Psoas muscle (tissue), 2 donors: ENCODE data around the gene ZFAND2A.

DNA sequence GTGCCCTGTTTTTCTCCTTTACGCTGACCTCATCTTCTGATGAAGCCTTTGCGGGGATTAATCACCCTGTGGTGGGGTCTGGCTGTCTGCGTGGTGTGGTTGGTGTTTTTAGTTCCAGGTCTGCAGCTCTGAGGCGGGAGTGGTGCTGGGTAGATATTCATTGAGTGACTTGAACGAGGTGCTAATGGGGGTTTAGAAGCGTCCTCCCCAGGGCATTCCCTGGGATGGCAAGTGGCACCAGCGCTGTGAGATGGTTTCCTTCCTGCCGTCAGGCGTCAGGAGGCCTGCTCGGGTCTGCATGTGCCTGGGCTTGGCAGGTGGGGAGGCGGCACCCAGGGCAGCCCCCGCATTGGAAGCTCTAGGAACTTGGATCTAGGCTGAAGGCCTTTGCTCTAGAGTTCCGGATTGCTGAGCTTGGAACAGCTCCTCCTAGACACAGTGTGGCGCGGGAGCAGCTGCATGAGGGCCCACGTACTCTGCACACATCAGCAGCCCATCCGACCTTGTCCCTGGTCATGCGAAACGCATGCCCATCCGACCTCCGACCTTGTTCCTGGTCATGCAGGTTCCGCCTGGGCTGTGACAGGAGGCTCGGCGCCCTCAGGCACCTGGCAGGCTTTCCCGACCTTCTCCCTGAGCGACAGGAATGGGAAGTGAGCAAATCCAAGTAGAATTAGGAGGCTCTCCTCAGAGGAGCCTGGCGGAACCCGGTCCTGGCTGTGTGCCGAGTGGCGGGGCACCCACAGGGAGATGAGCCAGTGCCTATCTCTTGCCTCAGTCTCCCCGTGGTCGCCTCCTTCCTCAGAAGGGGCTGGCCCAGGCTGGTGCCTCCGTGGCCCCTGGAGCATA, 11.7 kb downstream of the GET4 start:
- PRO-cap, 2 experiments: no peak in any of the 2 experiments

DNA sequence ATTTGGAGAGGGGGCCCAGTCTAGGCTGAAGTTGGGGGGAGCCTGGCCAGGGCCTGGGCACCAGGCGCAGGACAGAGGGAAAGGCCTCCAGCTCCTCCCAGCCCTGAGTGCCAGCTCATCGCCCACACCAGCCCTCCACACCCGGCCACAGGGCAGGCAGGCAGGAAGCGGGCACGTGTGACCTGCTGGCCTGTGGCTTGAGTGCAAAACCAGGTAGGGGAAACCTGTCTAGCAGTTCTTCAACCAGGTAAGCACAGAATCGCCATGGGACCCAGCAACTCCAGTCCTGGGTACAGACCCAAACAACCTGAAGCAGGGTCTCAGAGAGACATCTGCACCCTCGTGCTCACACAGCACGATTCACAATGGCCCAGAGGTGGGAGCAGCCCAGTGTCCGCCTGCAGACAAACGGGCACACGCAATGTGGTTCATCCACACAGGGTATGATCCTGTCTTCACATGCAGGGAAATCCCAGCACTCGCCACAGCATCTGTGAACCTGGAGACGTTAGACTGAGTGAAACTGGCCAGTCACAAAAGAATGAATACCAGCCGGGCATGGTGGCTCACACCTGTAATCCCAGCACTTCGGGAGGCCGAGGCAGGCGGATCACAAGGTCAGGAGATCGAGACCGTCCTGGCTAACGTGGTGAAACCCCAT, 4.7 kb downstream of the ADAP1 start:
- PRO-cap, 2 experiments: no peak in any of the 2 experiments

DNA sequence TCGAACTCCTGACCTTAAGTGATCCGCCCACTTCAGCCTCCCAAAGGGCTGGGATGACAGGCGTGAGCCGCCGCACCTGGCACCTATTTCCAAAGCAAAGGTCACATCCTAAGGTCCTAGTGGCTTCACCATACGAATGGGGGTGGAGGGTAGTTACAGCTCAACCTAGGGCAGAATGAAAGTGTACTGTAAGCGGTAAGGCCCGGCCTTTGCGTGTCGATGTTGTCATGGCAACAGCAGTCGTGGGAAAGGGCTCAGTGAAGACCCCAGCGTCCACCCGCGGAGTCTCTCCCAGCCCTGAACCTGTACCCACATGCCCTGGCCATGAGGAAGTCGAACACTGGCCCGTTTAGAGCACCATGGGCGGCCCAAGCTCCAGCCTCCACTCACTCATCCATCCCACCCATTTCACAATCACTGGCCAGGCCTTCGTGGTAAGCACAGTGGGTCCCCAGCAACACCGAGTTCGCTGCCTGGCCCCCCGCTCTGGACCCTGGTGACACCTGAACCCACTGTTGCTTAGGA, 1.7 kb upstream of the COX19 start:
- PRO-cap, 2 experiments: no peak in any of the 2 experiments

GRCh38 chr7:1159877-1161226, at the start of gene ZFAND2A:
Gene ZFAND2A, minus strand, starts transcription at chr7:1160196.
- PRO-cap, 2 experiments: peak in 2 of 2 experiments; most common plus-strand start chr7:1160467 (in 2); most common minus-strand start chr7:1160196 (in 2)

GRCh38 chr7:1176131-1176880, 16.3 kb upstream of the ZFAND2A start:
- PRO-cap, 2 experiments: no peak in any of the 2 experiments

GRCh38 chr7:1298913-1299182, 66.2 kb downstream of the UNCX start:
- PRO-cap, 2 experiments: no peak in any of the 2 experiments

GRCh38 chr7:1321179-1321821, 88.6 kb downstream of the UNCX start:
- PRO-cap, 2 experiments: no peak in any of the 2 experiments

- PRO-cap, 2 experiments: peak in 2 of 2 experiments; most common plus-strand start chr7:1513546 (in 2); most common minus-strand start chr7:1513371 (in 2)
Measured at GRCh38 chr7:1513268-1513720, 9.1 kb upstream of the INTS1 start.

DNA sequence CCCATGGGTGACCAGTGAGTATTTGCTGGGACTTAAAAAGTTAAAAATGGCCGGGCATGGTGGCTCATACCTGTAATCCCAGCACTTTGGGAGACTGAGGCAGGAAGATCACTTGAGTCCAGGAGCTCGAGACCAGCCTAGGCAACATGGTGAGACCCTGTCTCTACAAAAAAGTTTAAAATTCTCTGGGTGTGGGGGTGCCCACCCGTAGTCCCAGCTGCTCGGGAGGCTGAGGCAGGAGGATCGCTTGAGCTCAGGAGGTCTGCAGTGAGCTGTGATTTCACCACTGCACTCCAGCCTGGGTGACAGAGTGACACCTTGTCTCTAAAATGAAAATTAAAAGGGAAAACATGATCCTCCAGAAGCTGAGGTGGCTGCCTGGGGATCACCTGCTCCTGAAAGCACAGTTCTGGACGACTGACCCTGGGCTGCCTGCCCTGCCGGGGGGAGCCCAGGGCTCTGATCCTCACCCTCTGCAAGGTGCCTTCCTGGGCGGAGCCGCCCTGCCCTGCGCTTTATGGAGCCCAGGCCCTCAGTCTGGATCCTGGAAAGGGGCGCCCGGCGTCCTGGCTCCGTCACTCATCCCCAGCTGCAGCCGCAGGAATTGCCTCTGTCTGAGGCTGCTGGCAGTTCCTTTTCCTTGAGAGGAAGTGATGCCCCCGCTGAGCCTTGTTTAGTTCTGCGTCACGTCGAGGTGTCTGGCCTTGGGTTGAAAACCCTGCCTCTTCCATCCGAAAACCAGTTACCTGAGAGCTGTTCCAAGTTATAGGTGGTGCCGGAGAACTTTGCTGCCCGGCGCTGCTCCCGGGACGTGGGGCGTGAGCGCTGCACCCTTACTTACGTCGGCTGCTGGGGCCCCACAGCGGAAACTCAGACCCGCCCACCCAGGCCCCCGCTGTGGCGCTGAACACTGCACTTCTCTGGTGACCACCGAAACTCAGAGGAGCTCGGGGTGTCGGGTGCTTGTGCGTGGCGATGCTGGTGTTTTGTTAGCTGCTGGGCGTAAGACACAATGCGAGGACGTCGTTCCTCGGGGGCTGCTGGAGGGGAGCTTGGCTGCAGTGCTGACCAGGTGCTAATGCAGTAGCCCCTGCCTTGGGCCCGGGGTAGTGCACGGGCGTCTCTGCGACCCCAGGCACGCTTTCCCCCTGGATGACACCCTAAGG, 5.2 kb downstream of the MAFK start:
- PRO-cap, 2 experiments: no peak in any of the 2 experiments

- PRO-cap, 2 experiments: no peak in any of the 2 experiments
Measured at GRCh38 chr7:1545415-1546275, 10.4 kb downstream of the TMEM184A start.

- PRO-cap, 2 experiments: no peak in any of the 2 experiments
Measured at GRCh38 chr7:1567910-1568363, 1.9 kb downstream of the PSMG3 start.

DNA sequence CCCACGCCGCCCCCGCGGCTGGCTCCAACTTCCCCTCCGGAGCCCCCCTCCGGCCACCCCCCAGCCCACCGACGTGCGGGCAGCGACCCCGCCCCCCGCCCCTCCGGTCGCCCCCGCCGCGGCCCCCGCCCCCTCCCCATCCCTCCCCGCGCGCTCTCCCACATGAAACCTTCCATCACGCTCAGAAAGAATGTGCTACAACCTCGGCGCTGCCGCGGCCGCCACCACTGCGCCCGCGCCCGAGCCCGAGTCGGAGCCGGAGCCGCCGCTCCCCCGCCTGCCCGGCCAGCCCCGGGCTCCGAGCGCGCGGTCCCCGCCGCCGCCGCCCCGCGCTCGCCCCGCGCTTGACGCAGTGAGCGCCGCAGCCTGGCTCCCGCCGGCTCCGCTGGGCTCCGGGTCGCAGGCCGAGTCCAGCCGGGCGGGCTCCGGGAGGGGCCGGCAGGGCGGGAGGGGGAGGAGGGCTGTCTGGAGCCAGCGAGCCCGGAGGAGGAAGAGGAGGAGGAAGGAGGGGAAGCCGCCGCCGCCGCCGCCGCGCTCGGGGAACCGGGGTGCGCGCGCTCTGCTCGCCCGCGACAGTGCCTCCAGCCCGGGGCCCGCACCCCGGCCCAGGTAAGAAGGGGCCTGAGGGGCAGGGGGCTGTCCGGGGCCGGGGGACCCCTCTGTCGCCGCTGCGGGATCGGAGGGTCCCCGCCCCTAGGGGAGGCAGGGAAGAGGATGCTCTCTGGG, 4.4 kb upstream of the ELFN1 start:
- PRO-cap, 2 experiments: no peak in any of the 2 experiments

- PRO-cap, 2 experiments: no peak in any of the 2 experiments
Measured at GRCh38 chr7:1850519-1851093, 180.5 kb downstream of the ELFN1 start.

- PRO-cap, 2 experiments: no peak in any of the 2 experiments
Measured at GRCh38 chr7:1875338-1875685, 205.2 kb downstream of the ELFN1 start.

GRCh38 chr7:2084697-2085254, 148.0 kb downstream of the MAD1L1 start:
- PRO-cap, 2 experiments: no peak in any of the 2 experiments

GRCh38 chr7:2108293-2109718, 123.9 kb downstream of the MAD1L1 start:
- PRO-cap, 2 experiments: no peak in any of the 2 experiments

GRCh38 chr7:2172219-2172757, 60.5 kb downstream of the MAD1L1 start:
- PRO-cap, 2 experiments: no peak in any of the 2 experiments

- PRO-cap, 2 experiments: no peak in any of the 2 experiments
Measured at GRCh38 chr7:2368628-2369713, 14.3 kb downstream of the EIF3B start.

DNA sequence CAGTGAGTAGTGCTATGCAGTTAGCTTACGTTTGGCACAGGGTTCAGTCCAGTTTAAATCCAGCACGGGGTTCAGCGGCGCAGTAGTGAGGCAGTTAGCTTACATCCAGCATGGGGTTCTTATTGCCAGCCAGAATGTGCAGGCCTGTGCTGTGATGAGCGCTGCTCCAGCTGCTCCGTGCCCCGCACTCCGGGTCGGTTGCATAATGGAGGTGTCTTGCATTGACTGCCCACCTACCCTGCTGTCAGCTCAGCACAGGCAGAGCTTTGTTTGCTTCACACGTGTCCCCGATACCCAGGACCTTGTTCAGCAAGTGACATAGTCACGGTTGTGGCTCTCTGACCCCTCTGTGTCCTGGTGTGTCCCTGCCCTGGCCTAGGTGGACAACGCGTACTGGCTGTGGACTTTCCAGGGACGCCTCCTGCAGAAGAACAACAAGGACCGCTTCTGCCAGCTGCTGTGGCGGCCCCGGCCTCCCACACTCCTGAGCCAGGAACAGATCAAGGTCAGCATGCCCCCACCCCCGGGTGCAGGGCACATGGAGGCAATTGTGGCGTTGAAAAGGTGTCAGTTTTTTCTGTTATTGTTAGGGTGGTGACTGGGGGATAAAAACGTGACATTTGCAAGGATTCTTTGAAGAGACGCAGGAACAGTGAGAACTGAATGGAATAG, 22.1 kb downstream of the EIF3B start:
- PRO-cap, 2 experiments: no peak in any of the 2 experiments

GRCh38 chr7:2521530-2521889, 1.9 kb downstream of the LFNG start:
- PRO-cap, 2 experiments: no peak in any of the 2 experiments